Subcutaneous adipose tissue (tissue), 3 donors: ENCODE results near the genes CARD10 and GGA1.

DNA sequence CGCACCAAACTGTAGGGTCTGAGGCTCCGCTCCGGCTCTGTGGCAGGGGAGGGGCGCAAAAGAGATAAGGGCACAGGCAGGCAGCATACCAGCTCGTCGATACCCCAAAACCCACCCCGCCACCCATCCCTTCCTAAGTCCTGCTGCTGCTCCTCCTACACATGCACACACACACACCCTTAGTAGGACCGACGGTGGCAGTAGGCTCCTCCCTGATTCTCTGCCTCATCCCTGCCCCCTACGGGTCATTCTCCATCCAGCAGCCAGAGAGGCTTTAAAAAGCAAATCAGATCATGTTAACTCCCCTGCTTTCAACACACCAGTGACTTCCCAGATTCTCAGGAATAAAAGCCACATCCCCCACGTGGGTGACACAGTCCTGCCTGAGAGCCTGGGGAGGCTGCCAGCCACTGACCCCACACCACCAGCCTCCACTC is 6.6 kb upstream of the MFNG start:
- PRO-cap, result no peak
- RAMPAGE, long total RNA, 3 experiments, result no peak in any of the 3 experiments

- PRO-cap, result no peak
- RAMPAGE, long total RNA, 3 experiments, result no peak in any of the 3 experiments
Measured at GRCh38 chr22:37501146-37502267, 15.3 kb upstream of the MFNG start.

DNA sequence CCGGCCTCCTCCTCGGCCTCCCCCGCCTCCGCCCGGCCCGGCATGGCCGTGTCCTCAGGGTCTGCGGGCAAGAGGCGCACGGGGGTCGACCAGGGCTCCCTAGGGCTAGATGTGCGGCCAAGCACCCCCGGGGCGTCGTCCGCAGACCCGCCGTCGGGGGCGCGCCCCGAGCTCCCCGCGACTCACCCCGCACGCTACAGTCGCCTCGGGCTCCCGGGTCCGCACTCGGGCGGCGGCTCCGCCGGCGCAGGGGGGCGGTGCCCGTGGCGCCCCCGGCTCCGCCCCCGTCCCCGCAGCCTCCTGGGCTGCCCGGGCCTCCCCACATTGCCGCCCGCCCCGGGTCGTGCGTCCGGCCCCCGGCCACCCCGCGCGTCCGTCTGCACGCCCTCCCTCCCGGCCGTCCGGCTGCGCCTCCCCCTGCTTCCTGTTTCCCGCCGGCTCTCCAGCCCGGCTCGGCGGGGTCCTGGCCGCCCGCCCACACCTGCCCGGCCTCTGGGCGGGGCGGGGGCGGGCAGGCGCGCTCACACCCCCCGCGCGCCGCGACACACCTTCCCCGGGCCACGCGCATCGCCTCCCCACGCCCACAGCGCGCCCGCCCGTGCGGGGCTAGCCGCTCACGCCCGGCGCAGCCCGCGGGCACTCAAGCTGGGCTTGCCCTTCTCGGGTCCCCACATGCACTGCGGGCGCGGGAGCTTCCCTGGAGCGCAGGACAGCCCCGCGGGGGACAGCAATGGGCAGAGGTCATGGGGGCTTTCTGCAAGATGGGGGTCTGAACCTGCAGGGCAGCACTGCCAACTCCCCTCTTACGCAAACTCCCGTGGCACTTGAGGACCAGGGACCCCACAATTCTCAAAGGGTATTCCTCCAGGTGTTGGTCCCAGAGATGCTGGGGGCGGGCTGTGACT is at the start of gene CARD10:
Gene CARD10, minus strand, starts transcription at position 259 of the 905 bp plus-strand sequence.
- PRO-cap, result unidirectional peak, minus-strand start at position 379 of the sequence
- RAMPAGE, long total RNA, 3 experiments, result start-site peak on the minus strand in 1 of 3 experiments, centred at position 225 of the sequence, 5 reads per replicate

GRCh38 chr22:37541672-37542396 is 18.4 kb upstream of the CDC42EP1 start:
- PRO-cap, result unidirectional peak, minus-strand start at chr22:37542050
- RAMPAGE, long total RNA, 3 experiments, result no peak in any of the 3 experiments

DNA sequence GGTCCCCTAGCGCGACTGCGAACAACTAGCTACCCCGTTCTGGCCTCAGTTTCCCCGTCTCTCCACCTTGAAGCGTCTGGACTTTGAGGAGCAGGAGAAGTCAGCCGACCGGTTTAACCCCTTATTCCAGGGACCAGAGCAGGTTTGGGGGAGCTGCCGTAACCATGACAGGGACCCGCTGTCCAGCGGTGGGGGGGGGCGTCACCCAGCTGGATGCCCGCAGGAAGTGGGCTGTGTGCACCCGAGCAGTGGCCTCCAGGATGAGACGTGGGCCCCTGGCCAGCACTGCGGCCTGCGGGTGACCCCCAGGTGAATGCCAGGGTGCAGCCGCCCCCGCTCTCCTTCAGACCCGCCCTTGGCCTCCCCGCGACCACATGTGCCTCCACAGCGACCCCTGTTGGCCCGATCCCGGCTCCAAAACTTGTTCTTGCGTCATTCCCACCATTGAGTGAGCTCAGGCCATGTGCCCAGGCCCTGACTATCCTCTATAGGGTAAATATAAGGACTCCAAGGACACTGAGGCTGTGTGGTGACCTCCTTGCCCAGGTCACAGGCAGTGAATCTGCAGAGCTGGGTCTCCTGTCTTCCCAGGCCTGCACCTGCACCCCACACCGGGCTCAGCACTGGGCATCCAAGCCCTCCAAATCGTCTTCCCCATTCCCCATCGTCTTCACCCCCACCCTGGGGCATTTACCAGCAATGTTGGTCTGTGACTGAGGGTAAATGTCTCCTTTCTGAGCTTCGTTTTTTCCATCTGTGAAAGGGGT is 1.4 kb downstream of the CDC42EP1 start:
- PRO-cap, result unidirectional peak, minus-strand start at position 357 of the sequence
- RAMPAGE, long total RNA, 3 experiments, result no peak in any of the 3 experiments

- PRO-cap, result no peak
- RAMPAGE, long total RNA, 3 experiments, result no peak in any of the 3 experiments
Measured at GRCh38 chr22:37569821-37570075, 9.5 kb downstream of the CDC42EP1 start.

DNA sequence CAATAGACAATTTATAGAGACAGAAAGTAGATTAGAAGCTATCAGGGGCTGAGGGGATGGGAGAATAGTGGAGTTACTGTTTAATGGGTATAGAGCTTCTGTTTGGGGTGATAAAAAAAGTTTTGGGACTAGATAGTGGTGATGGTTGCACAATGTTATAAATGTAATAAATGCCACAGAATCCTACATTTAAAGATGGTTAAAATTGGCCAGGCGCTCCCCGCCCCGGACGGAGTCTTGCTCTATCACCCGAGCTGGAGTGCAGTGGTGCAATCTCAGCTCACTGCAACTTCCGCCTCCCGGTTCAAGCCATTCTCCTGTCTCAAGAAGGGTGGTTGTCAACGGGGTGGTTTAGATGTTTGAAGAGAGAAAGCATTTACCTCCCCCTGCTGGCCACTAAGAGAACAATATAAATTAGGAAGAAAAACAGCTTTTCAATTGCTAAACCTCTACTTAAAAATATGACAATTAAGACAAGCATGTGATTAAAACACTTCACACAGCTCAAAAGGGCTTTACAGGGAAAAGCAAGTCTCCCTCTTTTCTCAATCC is 12.5 kb upstream of the LGALS2 start:
- PRO-cap, result no peak
- RAMPAGE, long total RNA, 3 experiments, result no peak in any of the 3 experiments

- PRO-cap, result no peak
- RAMPAGE, long total RNA, 3 experiments, result no peak in any of the 3 experiments
Measured at GRCh38 chr22:37601592-37602430, 6.8 kb upstream of the GGA1 start.

DNA sequence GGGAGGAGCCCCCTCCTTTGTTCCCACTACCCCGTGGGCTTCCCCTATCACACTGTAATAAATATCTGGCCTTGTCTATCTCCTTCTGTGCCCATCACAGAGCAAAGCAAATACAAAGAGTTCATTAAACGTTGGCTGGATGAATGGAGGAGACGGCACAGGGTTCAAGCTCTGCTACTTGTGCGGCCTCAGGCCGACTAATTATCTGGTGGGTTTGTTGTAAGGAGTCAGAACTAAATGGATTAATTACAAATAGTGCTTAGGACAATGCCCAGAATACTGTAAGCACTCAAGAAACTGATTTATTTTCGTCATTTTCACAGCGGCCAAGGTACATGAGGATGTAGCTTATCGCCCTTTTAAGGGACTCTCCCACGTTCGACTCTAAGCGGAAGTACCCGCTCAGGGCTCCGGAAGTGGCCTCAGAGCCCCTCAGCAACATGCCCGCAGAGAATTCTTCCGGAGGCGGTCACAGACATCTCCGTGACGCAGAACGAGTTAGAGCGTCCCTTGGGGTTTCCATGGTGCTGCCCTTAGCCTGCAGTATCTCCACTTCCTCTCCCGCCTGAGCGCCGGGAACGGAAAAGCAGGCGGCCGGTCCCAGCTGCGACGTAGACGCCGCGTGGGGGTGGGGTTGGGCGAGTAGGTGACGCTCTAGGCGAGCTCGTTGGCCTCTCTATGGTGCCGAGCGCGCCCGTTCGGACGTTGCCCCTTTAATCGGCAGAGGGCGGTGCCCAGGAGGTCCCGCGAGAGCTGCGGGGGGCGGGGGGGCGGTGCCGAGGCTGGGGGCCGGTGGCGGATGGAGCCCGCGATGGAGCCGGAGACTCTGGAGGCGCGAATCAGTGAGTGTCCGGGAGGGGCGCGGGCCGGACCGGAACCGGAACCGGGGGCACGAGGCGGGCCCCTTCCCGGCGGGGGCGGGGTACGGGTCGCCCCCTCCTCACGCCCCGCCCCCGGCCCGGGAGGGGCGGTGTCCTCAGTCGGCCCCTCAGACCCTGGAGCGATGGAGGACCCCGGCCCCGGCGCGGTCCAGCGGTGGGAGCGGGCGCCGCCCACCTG is at the start of gene GGA1:
Gene GGA1, plus strand, starts transcription at position 773 of the 1,059 bp plus-strand sequence.
- PRO-cap, result bidirectional peak, plus-strand start at position 415 of the sequence, minus-strand start at position 386 of the sequence; bidirectional peak, plus-strand start at position 776 of the sequence, minus-strand start at position 617 of the sequence
- RAMPAGE, long total RNA, 3 experiments, result start-site peak on the plus strand in 3 of 3 experiments, centred at positions 777 to 971 of the sequence, 16 to 251 reads per replicate

DNA sequence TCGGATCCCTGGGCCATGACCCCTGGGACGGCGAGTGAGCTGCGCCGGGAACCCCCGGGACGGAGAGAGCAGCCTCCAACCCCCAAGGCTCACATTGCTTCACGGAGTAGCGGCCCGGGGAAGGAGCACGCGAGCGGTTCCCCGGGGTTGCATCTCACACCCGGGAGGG is 371 bp downstream of the GGA1 start:
- PRO-cap, result no peak
- RAMPAGE, long total RNA, 3 experiments, result no peak in any of the 3 experiments

- PRO-cap, result unidirectional peak, minus-strand start at chr22:37610968; bidirectional peak, plus-strand start at chr22:37611427, minus-strand start at chr22:37611424
- RAMPAGE, long total RNA, 3 experiments, result no peak in any of the 3 experiments
Measured at GRCh38 chr22:37610557-37611768, 2.3 kb downstream of the GGA1 start.

GRCh38 chr22:37618253-37618806 is 9.7 kb downstream of the GGA1 start:
- PRO-cap, result no peak
- RAMPAGE, long total RNA, 3 experiments, result no peak in any of the 3 experiments

GRCh38 chr22:37633558-37634416 is 5.7 kb upstream of the SH3BP1 start:
- PRO-cap, result bidirectional peak, plus-strand start at chr22:37633905, minus-strand start at chr22:37633662
- RAMPAGE, long total RNA, 3 experiments, result no peak in any of the 3 experiments

DNA sequence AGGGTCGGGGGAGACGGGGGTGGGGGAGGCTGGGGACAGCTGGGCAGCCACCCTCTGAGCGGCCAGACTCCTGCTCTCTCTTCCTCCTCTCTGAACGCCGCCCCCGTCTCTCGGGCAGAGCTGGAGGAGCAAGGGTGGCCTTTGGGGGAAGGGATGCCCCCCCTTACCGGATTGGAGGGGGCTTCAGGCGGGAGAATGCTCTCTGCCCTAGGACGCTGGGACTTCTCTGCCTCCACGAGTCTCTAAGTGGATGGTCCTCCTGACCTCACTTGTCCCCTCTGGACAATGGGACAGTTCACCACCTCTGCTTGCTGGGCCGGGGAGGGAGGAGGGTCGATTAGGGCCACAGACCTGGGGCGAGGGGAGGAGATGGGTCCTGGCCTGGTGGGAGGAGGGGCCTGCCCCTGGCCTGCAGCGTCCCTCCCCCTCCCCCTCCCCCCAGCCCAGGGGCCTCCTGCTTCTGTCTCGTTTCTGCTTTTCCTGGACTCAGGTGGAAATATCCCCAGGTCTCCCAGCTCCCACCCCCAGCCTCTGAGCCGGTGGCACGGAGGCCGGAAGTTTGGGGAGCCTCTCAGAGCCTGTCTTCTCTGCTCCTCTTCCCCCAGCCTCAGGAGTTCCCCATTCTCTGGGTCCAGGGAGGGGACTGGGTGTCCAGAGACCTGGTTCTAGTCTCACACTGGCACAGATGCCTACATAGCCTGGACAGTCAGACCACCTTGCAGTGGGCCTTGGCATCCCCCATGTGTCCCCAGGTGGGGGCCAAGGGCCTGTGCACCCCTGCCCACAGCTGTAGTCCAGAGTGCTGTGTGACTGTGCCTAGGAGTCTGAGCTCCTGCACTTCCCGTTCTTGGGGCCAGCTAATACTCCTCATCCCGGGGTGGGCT is 679 bp downstream of the SH3BP1 start:
- PRO-cap, result no peak
- RAMPAGE, long total RNA, 3 experiments, result no peak in any of the 3 experiments

- PRO-cap, result no peak
- RAMPAGE, long total RNA, 3 experiments, result no peak in any of the 3 experiments
Measured at GRCh38 chr22:37784649-37785535, 20.1 kb upstream of the H1-0 start.

DNA sequence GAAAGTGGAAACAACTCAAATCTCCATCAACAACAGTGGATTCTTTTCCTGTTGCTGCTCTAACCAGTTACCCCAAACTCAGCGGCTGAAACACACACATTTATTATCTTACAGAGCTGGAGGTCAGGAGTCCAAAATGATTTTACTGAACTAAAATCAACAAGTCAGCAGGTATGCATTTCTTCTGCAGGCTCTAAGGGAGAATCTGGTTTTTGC is 9.0 kb upstream of the H1-0 start:
- PRO-cap, result no peak
- RAMPAGE, long total RNA, 3 experiments, result no peak in any of the 3 experiments

GRCh38 chr22:37832445-37833280 is 9.5 kb downstream of the GALR3 start:
- PRO-cap, result no peak
- RAMPAGE, long total RNA, 3 experiments, result no peak in any of the 3 experiments

- PRO-cap, result no peak
- RAMPAGE, long total RNA, 3 experiments, result no peak in any of the 3 experiments
Measured at GRCh38 chr22:37906745-37907019, 585 bp downstream of the MICALL1 start.

DNA sequence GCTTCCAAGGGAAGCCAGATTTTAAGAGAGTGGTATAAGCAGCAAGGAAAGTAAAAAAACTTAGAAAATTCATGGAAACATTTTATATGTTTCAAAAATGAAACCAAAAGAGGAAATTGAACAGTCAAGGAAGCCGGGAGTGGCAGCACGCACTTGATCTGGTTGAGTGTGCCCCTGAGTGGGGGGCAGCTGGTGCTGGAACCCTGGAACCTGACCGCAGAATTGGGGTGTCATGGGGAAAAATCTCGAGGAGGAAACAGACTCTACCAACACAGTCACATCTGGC is 14.0 kb downstream of the MICALL1 start:
- PRO-cap, result no peak
- RAMPAGE, long total RNA, 3 experiments, result no peak in any of the 3 experiments

GRCh38 chr22:38033279-38034028 is 23.8 kb upstream of the PICK1 start:
- PRO-cap, result no peak
- RAMPAGE, long total RNA, 3 experiments, result no peak in any of the 3 experiments